H7 (cell line): ENCODE data around the gene GYPB.

DNA sequence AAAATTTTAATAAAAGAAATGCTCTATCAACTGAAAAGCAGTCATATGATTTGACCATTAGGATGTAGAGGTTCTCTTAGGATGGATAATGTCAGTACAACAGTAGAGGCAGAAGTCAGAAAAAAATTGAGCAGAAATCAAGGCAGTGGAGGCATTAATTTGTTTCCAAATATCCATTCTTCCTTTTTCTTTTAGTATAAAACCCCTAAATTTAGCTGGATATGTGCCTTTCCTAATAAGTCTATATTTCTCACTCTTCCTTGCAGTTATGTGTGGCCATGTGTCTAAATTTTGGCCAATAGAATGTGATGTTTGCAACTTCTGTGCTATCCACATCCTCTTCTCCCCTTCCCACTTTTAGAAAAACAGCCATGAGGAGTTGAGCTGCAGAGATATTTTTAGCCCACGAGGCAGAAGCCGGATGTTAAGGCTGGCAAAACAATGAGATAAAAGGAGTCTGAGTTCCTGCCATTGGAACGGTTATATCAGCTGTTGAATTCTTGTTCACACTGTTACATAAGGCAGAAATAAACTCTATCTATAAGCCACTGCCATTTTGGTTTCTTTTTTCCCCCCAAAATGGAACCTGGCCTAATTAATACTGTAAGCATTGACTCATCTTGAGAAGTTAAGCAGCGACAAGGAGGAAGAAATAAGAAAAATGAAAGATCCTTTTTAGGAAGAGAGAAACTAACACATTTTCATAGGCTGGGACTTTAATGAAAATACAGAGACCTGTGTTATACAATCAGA lies 200.7 kb downstream of the INPP4B start:
- RAMPAGE, long total RNA: no peak

- RAMPAGE, long total RNA: no peak
These were observed 602 bp upstream of the GAB1 start for GRCh38 chr4:143335827-143336720.

DNA sequence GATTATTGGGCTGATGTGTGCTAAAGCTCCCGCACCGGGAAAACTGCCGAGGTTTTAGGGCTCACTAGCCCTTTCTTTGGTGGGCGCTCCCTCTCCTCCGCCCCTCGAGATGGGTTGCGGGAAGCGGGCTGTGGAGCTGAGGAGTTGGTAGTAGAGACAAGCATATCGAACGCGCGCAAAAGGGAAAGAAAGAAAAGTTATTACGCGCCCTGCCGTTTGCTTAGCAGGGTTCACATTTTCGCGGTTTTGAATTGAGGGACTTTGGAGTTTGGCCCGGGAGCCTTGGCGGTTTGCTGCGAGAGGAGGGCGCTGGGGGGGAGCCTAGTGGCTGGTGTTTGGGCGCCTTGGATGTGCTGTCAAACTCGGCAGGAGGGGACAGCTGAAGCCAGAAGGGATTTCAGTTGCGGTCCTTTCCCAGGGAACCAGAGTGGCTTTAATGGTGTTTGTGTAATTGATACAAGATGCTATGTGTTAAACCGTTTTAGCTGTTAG lies 996 bp downstream of the GAB1 start:
- RAMPAGE, long total RNA: no peak

DNA sequence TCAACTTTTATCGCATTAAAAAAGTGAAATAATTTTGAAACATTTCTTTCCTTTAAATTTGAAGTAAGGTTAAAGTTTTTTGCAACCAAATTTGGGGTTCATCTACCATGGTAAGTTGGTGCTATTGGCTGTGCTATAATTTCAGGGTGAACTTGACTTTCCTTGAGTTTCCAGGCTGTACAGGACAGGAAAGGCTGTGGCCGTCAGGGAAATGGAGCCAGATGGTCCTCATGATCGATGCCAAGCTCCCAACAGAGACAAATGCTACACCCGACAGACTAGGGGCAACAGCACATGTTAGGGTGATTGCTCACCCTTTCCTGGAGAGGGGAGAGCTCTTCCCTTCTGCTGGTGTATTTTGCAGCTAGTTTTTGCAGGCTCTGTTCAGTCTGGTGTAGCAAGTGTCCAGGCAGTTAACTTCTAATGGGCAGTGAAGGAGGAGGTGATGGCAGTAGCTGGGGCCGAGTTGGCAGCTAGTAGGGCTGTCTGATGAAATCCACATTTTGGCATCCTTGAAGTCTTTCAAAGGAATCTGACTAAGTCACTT lies 47.7 kb downstream of the GAB1 start:
- RAMPAGE, long total RNA: no peak

DNA sequence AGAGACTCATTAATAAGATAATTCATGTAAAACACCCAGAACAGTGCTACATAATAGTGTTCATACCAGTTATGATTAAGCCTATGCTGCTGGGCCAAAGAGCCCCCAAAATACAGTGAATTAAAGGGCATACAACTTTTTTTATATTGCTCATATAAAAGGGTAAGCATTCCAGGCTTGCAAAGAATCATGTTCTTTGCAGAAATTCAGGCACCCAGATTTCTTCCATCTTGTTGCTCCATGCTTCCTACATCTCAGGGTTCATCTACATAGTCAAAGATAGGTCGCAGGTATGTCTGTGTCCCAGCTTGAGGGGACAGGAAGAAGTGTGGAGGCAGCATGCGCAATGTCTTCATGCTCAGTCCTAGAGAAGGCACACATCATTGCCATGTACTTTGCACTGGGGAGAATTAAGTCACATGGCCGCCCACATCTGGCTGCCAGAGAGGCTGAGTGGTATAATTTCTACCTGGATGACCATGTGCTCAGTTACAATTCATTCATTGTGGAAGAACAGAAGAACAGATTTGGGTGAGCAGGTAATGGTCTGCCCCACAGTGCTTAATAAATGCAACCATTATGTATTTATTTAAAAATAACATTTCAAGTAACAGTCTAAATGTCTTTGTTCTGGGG lies 54.0 kb downstream of the GAB1 start:
- RAMPAGE, long total RNA: no peak

DNA sequence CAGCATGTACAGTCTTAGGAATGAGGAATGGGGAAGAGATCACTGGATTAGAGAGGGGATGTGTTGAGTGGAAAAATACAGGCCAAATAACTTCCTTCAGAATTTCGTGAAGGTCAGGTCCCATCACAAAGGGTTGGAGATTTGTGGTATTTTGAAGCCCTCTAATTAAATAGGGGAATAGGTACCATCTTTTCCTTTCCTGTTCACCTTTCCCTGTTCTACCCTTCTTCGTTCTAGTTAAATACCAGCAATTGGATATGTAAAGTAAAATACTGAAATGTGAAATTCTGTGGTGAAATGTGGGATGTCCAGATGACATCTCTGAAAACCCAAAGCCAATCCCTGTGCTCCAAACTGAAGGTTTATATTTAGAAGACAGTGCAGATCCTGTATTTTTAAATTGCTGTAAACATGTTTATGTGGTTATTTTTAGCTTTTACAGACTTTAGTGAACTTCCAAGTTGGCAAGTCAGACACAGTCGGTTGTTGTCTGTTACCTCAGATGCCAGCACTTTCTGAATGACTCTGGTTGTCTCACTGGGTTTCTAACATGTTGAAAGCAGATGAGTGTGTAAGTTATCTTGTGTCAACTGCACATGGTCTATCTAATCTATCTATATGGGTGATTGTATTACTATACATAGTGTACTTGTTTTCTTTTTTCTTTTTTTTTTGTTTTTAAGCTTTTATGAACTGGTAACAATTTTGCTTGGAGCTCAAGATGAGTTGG lies 66.0 kb downstream of the GAB1 start:
- RAMPAGE, long total RNA: no peak

GRCh38 chr4:143513178-143513405 lies 410 bp upstream of the SMARCA5 start:
- RAMPAGE, long total RNA: no peak

DNA sequence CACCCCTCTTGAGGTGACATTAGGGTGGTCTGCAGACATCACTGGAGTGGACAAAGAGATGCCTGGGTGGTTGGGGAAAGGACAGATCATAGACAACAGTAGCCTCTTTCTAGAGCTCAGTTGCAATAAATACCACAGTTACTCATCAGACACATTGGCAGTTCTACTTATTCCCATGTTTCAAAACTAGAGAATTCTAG lies 44.1 kb downstream of the SMARCA5 start:
- RAMPAGE, long total RNA: no peak

DNA sequence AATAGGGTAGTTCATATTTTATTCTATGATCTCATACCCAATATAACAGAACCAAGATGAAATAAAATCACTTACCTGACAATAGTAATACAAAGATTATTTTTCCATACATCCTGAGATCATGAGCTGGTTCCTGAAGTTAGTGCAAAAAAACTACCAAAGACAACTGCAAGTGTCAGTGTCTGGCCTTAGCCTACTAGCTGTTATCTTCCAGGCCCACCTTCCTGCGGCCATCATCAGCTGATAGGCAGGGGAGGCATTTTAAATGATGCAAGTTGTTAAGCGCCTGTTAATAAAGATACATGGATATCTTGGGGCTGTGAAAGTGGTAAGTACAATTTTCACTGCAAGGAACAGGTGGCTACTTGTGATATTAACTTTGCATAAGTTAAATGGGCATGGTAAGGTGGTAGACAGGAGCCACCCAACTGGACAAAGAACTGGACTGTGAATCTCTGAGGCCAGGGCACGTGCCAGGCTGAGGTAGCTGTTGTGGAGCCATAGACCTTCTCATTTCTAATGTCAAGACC lies at the start of gene GYPB:
Gene GYPB (minus strand): TSS at position 205 of the 530 bp plus-strand sequence.
- RAMPAGE, long total RNA: no peak

DNA sequence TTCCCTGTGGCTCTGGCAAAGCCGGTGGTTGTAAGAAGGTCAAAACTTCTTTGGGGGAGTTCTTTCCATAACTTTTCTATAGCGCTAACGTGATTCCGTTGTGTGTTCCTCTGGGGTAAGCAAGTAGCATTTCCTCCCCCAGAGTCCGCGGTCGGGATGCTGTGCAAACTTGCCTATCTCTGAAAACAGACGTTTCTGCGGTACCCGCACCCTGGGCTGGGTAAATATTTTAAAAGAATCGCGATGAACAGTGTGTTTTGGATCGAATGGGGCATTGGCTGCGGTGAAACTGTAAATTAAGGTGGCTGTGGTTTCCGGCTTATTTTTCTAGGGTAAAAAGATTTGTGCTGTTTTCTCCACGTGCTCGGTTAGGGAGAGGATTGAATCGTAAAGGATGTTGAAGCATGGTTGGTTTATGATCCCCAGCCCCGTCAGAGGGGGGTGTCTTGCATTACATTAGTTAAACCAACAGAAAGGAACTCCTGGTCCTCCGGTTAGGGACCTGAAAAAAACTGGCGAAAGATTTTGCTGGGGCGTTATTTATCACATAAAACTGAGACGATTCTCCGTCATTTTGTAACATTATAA lies 1.1 kb downstream of the HHIP start:
- RAMPAGE, long total RNA: no peak

- RAMPAGE, long total RNA: no peak
These were observed 98.7 kb upstream of the OTUD4 start for GRCh38 chr4:145279070-145279528.

DNA sequence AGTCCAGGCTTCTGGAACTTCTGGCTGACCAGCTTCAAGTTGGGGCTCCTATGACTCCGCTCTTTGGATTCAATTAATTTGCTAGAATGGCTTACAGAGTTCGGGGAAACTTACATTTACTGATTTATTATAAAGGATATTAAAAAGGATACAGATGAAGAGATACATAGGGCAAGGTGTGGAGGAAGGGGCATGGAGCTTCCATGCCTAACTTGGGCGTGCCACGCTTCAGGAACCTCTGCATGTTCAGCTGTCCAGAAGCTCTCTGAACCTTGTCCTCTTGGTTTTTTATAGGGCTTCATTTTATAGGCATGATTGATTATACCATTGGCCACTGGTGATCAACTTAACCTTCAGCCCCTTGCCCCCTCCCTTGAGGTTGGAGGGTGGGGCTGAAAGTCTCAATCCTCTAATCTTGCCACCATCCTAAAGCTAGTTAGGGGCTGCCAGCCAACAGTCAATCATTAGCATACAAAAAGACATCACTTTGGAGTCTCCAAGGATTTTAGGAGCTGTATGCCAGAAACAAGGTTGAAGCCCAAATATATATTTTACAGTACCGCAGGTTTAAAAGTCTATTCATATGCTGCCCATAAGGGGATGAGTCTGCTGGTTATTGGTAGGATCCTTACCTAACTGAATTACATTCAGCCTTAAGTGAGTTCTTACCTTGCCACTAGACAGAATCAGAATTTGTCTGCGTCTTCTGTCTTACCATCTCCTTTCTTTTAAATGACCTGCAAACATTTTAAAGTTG lies 10.8 kb downstream of the SMAD1 start:
- RAMPAGE, long total RNA: no peak

GRCh38 chr4:145734263-145735475 lies 54.7 kb downstream of the C4orf51 start:
- RAMPAGE, long total RNA: no peak

GRCh38 chr4:145819367-145820315 lies 119.0 kb downstream of the ZNF827 start:
- RAMPAGE, long total RNA: no peak

DNA sequence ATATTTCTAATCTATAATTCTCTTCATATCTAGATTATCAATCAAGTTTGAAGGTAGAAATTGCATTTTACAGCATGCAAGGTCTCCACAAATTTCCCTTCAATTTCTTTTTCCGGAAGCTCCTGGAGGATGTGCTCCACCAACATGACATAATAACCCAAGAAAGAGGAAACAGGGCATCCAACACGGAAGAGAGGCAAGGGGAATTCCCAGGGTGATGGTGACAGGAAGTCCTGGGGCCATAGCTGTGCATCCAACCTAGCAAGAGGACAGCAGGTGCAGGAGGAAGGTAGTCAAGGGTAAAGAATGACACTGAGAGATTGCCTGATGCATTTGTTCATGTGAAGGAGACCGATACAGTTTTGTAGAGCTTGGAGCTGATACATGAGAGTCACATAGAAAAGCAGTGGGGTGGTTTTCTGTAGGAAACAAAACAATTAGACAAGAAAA lies 115.7 kb upstream of the LSM6 start:
- RAMPAGE, long total RNA: no peak

GRCh38 chr4:146235367-146236122 lies 21.2 kb downstream of the REELD1 start:
- RAMPAGE, long total RNA: no peak

GRCh38 chr4:146408988-146409498 lies 112.7 kb downstream of the SLC10A7 start:
- RAMPAGE, long total RNA: no peak

- RAMPAGE, long total RNA: no peak
These were observed 158.0 kb upstream of the TTC29 start for GRCh38 chr4:147103536-147104194.

DNA sequence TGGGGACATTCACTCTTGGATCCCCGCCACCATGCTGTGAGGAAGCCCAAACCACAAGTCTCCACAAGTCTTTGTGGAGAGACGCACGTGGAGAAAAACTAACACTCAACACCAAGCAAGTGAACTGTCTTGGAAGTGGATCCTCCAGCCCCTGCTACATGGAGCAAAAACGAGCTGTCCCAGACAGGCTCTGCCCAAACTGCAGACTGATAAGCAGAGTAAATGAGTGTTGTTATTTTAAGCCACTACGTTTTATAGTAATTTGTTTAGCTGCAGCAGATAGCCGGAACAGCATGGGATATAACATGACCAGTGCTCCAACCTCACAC lies 982 bp upstream of the EDNRA start:
- RAMPAGE, long total RNA: no peak

DNA sequence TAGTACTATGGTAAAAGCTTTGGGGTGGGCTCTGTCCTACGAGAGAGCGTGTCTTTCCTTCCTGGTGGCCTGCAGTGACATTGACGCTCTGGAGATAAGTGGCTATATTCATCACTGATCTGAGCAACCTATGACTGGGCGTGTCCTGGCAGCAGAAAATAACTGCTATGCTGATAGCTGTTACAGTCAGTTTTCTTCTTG lies 44.9 kb downstream of the ARHGAP10 start:
- RAMPAGE, long total RNA: no peak